Amniotic epithelial cell (primary cell): ENCODE data around the gene MLPH.

DNA sequence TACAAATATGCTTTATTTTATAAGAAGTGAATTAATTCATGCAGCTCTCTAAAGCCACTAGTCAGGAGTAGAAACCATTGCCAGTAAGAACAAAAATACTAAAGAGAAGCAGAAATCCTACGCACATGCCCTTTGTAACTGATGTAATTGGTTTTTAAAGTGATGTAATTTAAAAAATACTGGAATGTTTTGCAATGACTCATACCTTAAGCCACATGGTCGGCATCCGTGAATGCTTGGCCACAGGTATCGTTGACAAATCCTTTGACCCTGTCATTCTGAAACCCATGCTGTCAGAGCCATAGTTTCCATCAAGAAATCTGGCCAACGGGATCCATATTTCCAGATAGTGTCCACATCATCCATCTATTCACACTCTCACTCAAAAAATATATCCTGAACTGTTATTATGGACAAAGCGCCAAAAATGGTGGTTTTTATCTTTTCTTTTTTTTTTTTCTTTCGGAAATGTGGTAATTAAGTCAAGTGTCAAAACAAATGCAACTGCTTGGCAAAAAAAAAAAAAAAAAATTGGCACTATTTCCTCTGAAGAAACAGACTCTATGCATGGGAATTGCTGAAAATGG, 213.4 kb downstream of the ACKR3 start:
- RRBS, result no CpG with 5 or more reads among the region's 7 CpGs

DNA sequence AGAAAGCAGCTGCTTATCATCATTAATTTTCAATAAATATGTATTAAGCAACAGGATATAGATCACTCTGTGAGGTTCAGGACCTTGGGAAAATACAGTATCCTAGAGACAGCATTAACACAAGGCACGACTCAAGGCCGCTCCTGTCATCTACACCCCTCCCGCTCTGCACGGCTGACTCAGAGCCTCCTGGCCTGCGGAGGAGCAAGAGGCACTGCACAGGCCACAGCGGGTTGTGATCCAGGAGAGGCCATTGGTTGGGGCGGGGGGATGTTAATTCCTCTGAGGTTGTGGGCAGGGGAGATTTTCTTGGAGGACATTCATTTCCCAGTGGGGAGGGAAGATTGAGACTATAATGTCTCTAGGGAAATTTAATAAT, 128.0 kb downstream of the COPS8 start:
- RRBS, result no CpG with 5 or more reads among the region's 7 CpGs

DNA sequence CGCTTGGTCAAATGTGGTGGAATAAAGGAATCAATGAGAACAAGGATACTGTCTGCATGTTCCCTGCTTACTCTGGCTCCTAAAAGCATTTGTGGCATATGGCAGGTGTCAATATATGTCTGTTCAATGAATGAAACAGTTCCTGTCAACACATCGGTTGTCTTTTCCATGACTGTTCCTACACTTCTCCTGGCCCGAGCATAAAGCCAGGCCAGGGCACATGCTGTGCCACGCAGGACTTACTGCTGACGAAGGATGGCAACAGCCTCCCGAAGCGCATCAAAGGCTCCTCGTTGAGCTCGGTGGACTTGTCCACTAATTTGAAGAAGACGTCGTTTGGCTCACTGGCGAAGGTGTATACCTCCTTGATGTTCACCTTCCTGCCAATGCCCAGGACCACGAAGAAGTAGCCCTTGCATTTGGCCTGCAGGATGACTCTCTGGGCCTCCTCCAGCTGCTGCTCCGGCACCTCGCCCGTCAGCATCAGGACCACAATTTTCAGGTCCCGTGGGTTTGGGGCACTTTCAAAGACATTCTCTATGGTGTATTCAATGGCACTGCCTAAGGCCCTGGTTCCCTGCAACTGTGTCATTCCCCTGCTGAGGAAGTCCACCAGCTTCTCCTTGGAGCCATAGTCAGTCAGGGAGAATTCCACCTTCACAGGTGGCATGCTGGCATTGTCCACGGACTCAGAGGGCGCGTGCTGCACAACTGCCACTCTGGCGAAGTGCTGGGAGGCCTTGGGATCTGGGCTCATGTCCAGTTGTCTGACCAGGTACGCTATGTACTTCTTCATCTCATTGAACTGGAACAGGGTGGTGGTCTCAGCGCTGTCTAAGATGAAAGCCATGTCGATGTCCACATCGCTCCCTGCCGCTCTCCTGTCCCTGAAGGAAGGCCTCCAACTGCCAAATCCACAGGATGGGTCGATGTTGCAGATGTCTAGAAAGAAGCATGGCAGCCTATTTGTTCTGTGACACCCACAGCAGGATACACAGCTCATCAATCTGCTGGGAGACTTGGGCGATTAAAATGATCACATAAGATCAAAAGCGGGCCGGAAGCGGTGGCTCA, 73.4 kb downstream of the COL6A3 start:
- RRBS, result no CpG with 5 or more reads among the region's 31 CpGs

- RRBS, result no CpG with 5 or more reads among the region's 3 CpGs
Observed at GRCh38 chr2:237356987-237357493, 56.9 kb downstream of the COL6A3 start.

- RRBS, result no CpG with 5 or more reads among the region's 5 CpGs
Observed at GRCh38 chr2:237364255-237364564, 49.8 kb downstream of the COL6A3 start.

GRCh38 chr2:237435880-237436426, 22.0 kb upstream of the COL6A3 start:
- RRBS, result no CpG with 5 or more reads among the region's 7 CpGs

DNA sequence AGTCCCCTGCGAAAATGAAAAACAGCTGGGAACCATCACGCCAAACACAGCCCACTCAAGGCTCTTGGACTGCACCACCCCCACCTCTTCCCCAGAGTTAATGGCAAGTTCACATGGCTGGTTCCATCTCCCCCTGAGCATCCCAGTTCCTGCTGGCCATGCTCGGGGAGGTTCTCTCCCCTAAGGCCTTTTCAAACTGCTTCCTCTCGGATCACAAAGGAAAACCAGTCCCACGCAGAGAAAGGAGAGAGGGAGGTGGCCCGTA, 35.1 kb upstream of the MLPH start:
- RRBS, result no CpG with 5 or more reads among the region's 6 CpGs

DNA sequence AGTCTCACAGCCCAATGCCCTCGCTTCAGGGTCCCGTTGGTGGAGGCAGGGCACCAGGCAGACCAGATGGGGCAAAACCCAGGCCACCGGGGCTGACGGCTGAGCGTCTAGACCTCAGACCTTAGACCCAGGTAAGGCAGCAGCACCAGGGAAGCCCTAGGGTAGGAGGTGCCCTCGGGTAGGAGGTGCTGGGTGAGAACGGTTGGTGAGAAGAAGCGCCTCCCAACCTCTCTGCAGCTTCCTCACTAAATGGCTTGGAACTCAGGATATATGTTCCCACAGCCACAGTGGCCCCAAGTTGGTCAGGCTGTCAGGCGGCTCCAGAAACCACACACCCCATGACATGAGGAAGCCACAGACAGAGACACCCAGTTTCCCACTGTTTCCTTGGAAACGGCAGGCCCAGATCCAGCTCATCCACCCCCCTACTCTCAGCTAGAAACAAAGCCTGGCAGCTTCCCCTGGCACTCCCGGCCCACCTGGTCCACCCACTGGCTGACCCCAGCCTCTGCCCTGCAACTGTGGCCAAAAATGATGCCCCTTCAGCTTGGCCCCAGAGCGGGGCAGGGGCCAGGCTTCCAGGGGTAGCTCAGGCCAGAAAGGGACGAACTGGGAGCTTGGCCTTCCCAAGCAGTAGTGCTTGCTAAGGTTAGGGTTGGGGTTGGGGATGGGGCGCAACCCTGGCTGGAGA, 13.0 kb upstream of the MLPH start:
- RRBS, result no CpG with 5 or more reads among the region's 14 CpGs

- RRBS, result no CpG with 5 or more reads among the region's 13 CpGs
Observed at GRCh38 chr2:237482036-237482853, 4.8 kb upstream of the MLPH start.

- RRBS, result 2% methylated on average over 20 of the region's 69 CpGs
Observed at GRCh38 chr2:237487007-237488245, at the start of gene MLPH. Gene MLPH (plus strand): TSS chr2:237487251.

GRCh38 chr2:237500589-237501483, 13.8 kb downstream of the MLPH start:
- RRBS, result no CpG with 5 or more reads among the region's 18 CpGs

DNA sequence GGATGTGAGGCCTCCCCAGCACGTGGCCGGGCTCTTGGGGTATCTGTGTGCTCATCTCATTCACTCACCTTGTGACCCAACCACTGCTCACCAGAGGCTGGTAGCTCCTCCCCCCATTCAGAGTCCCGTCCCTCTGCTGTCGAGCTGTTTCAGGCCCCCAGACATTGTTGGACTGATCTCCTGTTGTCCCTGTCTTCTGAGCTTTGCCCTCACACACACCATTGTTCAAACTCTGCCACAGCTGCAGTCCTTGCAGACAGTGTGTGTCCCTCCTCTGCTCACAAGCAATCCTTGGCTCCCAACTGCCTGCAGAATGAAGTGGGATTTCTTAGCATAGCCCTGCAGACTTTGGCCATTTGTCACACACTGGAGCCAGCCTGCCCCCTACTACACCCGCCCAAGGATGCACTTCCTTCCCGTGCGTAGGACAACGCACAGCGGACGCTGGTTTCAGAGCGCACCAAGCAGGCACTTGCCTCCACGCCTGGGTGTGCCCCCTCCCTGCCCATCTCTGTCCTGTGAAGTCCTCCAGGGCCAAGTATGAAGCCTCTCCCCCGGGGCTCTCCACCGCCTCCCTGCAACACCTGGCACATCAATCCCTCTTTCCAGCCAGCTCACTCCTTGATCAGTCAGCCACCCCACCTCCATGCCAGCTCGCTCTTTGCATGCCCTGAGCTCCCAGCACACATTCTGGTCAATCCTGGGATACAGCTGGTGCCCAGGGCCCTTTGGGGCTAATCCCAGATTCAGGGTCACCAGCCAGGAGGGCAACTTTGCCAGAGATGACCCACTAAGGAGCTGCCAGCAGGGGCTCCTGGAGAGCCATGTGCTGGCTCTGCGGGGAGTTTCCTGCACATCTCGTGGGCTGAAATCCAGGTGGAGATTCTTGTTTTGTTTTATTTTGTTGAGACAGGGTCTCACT, 16.5 kb upstream of the PRLH start:
- RRBS, result no CpG with 5 or more reads among the region's 17 CpGs

GRCh38 chr2:237643952-237644765, 16.8 kb downstream of the LRRFIP1 start:
- RRBS, result no CpG with 5 or more reads among the region's 15 CpGs

GRCh38 chr2:237694251-237694964, 67.0 kb downstream of the LRRFIP1 start:
- RRBS, result no CpG with 5 or more reads among the region's 12 CpGs

- RRBS, result no CpG with 5 or more reads among the region's 4 CpGs
Observed at GRCh38 chr2:237722134-237722502, 76.5 kb upstream of the RBM44 start.

DNA sequence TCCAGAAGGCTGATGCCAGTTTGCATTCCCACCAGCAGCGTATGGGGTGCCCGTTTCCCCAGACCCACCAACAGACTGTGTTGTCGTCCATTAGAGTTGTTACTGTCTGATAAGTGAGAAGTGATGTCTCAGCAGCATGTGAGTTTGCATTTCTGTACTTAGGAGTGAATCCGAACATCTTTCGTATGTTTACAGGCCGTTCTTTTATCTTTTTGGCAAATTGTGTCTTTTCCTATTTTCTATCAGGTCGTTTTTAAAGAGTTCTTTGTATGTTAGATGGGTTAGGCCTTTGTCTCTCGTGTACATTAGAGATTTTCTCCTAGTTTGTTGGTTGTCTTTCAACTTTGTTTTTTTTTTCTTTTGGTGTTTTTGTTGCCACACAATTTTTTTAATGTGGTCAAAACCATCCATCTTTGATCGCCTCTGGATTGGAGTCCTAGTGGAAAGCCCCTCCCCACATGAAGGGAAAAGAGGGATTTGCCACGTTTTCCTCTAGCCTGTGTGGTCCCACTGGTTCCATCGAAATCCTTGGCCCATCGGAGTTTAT, 22.2 kb downstream of the RAMP1 start:
- RRBS, result no CpG with 5 or more reads among the region's 12 CpGs

DNA sequence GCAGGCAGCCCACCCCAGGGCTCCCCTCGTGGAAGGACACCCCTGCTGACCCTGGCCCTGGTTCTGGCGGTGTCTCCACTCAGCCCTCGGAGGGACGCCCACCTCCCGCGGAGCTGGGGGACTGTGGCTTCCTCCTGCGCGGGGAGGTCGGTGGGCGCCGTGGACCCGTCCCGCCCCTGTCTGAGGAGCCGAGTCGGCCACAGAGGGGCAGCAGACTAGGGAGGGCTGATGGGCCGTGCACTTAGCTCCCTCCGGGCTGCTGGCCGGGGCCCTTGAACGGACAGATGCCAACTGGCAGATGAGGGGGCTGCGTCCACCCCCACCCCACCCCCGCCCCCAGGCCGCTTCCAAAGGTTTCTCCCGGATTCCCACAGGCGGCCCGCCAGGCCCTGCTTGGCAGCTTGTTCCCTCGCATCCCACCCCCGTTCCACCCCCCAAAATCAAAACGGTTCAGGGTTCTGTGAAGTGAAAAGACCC, 10.4 kb upstream of the UBE2F start:
- RRBS, result no CpG with 5 or more reads among the region's 28 CpGs

GRCh38 chr2:237998695-237998984, 31.8 kb downstream of the UBE2F start:
- RRBS, result no CpG with 5 or more reads among the region's 2 CpGs

DNA sequence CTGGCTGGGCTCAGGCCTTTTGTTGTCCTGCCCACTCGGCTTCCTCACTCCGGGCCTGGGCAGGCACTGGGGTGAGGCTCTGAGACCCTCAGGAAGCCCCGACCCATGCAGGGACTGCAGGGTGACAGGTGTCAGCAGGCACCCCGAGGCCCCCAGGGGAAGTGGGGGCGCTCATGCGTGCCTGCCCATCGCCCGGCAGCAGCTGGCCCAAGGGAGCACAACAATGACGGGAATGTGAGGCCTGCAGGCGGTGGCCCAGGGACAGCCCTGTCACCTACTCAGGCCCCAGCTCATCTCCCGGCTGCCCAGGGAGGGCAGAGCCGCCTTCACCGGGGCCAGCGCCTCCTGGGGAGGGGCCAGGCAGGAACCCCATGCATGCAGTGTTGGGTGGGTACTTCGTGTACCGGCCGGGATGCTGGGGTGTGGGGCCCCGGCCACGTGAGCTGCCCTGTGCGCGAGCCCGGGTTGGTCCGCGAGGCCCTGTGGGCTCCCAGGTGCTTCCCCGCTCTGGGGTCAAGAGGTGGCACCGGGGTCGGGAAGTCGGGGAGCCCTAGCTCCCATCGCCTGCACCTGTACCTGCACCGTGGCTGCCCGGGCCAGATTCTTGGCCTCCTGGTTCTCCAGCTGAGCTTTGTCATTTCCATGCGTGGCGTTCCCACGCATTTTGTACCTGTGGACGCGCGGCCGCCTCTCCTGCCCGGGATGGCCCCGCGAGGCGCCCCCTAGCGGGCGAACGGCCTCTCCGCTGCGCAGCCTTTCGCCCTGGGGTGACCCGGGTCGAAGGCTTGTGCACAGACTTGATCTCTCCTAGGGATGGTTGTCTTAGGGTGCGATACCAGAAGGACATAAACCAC, 793 bp downstream of the KLHL30 start:
- RRBS, result 47% methylated on average over 24 of the region's 51 CpGs

DNA sequence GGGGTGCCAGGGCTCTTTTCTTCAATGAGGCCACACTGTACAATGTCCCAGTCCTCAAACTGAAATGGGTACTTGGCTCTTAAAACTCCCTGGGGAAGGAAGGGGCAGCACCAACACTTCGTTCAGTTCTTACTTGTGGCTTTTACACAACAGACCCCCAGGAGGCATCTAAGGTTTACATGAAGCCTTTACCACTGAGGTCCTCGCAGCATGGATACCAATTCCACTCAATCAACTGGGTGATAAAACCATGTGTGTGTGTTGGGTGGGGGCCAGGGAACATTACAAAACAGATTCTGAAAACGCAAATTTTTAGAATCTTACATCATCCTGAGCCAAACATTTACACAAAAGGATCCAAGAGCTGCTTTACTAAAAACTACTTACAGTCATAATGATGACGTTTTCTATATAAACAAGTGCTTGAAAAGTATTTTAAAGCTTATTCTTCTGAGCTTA, 10.5 kb downstream of the ERFE start:
- RRBS, result no CpG with 5 or more reads among the region's 4 CpGs